Skin of body (tissue), 2 donors: Measurements from ENCODE around the gene LSAMP.

- RAMPAGE, long total RNA: no peak
Measured at GRCh38 chr3:113677088-113677572, 19.3 kb downstream of the USF3 start.

DNA sequence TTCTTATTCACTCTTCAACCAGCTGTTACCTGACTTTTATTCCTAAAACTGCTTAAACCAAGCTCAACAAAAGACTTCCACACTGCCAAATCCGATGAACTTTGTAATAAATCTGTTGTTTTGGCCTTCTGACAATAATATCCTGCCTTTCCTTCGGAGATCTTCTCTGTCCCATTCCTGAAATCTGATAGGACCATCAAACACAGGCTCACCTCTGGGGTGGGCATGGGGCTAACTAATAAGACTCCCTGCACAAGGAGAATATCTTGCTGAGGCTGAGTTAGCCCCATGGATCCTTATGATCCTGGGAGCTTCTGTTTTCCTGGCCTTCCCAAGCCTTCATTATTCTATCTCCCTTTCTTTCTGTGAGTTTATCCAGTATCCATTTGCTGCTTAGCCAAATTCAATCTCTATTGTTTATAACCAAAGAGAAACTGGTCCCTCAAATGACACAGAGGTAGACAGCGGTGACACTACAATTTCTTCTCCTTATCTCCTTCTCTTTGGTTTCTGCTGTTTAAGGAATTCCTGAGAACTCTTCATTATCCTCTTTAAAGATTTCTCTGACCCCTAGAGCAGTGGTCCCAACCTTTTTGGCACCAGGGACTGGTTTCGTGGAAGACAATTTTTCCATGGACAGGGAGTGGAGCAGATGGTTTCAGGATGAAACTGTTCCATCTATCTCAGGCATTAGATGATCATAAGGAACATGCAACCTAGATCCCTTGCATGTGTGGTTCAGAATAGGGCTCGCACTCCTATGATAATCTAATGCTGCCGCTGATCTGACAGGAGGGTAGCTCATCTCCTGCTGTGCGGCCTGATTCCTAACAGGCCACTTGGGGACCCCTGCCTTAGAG, 4.9 kb downstream of the USF3 start:
- RAMPAGE, long total RNA: no peak

- RAMPAGE, long total RNA: no peak
Measured at GRCh38 chr3:113718110-113719245, 22.0 kb upstream of the USF3 start.

- RAMPAGE, long total RNA: no peak
Measured at GRCh38 chr3:113746626-113746854, 295 bp upstream of the ATP6V1A start.

DNA sequence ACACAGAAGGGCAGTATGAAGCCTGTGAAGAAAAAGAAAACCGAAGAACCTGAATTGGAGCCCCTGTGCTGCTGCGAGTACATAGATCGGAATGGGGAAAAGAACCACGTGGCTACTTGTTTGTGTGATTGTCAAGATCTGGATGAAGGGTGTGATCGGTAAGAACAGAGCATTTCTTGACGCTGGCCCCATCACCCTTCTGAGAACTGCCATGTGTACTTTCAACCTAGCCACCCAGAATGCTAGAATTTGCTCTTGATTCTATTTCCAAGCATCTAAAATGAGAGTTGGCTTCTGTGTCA, 944 bp downstream of the ZDHHC23 start:
- RAMPAGE, long total RNA: no peak

GRCh38 chr3:114057324-114057808, 829 bp downstream of the QTRT2 start:
- RAMPAGE, long total RNA: no peak

GRCh38 chr3:114152417-114153201, 26.2 kb downstream of the DRD3 start:
- RAMPAGE, long total RNA: no peak

GRCh38 chr3:114318825-114320049, 25.4 kb downstream of the TIGIT start:
- RAMPAGE, long total RNA: no peak

DNA sequence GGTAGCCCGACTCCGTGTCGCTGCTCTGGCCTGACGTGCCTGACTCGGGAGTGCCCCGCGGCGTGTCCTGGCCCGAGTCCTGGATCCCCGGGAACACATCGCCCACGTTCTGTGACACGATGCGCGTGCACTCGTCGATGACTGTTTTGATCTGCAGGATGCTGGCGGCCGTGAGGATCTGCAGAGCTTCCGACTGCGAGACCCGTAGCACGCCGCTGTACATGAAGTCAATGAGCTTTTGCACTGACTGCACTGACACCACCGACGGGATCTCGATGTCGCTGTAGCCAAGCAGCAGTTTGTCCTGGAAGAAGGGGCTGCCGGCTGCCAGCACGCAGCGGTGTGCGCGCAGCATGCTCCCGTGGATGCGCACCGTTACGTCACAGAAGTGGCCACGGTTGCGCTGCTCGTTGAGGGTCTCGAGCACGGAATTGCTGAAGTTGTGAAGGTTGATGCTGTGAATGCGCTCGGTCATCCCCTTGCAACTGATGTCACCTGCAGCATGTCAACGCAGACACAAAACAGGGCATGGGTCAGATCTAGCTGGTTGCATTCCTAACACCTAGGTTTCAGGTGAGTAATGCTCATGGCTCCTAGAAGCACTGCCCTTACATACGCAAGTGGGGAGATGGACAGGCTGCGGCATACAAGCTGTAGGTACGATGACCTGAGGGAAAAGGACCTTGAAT, 57.7 kb downstream of the TIGIT start:
- RAMPAGE, long total RNA: no peak

DNA sequence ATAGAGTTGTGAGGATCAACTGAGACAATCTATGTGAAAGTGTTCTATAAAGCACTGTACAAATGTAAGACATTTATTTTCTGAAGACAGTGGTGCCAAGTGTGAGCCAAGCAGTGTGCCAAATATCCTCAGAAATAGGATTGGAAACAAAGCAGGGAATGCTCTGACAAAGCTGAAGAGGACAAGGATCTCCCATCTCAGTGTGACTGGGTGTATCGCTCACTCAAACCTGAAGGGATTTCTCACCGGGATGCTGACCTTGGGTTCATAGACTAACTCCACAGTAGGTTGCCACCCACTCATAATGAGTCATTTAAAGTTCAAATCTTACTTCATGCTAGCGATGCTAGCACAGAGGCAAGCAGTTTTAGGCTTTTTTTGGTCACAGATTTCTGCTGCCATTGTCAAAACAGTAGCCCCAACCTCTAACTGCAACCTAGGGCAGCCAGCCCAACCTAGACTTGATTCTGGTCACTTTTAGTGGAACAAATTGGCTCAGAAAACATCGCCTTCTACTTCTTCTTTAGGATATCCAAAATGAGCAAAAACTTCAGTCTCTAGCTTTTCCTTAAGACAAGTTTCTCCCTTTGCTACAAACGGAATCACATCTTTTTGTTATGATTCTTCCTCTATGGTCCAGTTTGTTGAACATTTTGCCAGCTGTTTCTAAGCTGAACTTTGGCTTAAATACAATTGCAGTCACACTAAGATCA, 118.6 kb downstream of the TIGIT start:
- RAMPAGE, long total RNA: no peak

- RAMPAGE, long total RNA: no peak
Measured at GRCh38 chr3:114455367-114455874, 161.6 kb downstream of the TIGIT start.

DNA sequence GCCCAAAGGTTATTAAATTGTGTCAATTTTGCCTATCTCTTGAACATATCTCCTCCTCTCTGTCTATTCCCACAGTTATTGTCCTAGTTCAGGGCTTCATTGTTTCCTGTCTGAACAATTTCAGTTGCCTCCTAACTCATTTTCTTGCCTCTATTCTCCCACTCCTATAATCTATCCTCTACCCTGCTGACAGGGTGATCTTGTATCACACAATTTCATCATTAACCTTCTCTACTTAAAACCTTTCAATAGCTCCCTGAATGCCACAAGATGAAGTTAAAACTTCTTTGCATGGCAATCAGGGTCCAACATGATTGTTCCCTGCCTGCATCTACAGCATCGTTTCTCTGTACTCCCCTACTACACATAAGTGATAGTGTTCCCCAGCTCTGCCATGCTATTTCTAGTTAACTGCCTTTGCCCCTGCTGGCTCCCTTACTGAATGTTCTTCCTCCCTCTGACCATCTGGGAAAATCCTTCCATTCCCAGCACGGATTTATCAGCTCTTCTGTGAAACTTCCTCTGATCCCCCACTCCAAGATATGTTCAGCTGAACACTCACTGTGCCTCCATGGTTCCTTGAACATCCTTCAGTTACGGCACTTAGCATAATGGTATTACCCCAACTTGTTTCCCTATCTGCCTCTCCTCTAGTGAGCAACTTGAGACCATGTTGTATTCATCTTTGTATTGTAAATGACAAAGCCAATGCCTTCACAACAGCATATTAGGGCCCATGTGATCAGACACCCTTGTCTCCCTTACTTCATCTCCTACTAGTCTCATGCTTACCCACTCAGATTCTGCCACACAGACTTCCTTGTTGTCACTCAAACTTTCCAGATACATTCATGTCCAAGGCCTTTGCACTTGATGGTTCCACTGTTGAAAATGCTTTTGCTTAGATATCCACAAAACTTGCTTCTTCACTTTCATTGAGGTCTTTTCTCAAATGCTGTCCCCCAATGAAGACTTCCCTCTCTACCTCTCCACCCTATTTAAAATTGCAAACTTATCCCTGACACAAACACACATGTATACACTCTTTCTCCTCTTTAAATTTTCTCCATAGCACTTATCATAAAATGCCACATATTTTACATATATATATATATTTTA, 323.4 kb downstream of the TIGIT start:
- RAMPAGE, long total RNA: no peak

- RAMPAGE, long total RNA: no peak
Measured at GRCh38 chr3:114623918-114624853, 330.4 kb downstream of the TIGIT start.

DNA sequence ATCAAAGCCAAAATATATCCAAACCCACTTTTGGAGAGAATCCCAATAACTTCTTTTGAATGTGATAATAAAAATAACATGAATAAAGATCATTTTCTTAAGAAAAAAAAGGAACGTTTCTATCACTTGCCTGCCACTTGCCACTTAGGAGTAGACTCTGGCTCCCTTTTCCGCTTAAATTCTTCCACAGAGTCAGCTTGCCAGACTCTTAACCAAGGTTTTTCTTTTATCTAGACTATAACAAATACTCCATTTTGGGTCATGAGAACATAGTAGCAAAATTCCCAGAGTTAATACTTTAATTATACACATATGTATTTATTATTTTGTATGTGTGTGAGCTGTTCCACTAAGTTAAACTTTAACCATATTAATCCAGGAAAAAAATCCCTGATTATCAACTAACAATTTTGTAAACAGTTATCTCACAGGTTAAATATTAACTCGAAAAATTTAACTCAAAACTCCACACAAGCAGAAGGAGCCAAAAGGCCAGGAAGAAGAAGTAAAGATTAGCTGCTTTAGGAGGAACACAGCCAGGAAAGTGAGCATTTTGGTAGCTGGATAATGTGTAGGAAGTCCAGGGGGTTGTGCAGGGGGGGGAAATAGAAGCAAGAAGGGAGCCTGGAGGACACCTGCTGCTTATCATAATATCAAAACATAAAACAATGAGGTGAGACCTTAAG, 424.9 kb downstream of the TIGIT start:
- RAMPAGE, long total RNA: no peak

- RAMPAGE, long total RNA: no peak
Measured at GRCh38 chr3:114756853-114757312, 390.2 kb downstream of the ZBTB20 start.

GRCh38 chr3:116254453-116254855, 190.8 kb downstream of the LSAMP start:
- RAMPAGE, long total RNA: no peak

- RAMPAGE, long total RNA: no peak
Measured at GRCh38 chr3:116444794-116446076, at the start of gene LSAMP. Gene LSAMP, minus strand, starts transcription at chr3:116445487.

DNA sequence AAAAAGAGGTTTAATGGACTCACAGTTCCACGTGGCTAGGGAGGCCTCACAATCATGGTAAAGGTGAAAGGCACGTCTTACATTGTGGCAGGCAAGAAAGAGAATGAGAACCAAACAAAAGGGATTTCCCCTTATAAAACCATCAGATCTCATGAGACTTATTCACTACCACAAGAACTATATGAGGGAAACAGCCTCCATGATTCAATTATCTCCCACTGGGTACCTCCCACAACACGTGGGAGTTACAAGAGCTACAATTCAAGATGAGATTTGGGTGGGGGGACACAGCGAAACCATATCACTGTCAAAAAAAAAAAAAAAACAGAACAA, 224.8 kb downstream of the IGSF11 start:
- RAMPAGE, long total RNA: no peak

DNA sequence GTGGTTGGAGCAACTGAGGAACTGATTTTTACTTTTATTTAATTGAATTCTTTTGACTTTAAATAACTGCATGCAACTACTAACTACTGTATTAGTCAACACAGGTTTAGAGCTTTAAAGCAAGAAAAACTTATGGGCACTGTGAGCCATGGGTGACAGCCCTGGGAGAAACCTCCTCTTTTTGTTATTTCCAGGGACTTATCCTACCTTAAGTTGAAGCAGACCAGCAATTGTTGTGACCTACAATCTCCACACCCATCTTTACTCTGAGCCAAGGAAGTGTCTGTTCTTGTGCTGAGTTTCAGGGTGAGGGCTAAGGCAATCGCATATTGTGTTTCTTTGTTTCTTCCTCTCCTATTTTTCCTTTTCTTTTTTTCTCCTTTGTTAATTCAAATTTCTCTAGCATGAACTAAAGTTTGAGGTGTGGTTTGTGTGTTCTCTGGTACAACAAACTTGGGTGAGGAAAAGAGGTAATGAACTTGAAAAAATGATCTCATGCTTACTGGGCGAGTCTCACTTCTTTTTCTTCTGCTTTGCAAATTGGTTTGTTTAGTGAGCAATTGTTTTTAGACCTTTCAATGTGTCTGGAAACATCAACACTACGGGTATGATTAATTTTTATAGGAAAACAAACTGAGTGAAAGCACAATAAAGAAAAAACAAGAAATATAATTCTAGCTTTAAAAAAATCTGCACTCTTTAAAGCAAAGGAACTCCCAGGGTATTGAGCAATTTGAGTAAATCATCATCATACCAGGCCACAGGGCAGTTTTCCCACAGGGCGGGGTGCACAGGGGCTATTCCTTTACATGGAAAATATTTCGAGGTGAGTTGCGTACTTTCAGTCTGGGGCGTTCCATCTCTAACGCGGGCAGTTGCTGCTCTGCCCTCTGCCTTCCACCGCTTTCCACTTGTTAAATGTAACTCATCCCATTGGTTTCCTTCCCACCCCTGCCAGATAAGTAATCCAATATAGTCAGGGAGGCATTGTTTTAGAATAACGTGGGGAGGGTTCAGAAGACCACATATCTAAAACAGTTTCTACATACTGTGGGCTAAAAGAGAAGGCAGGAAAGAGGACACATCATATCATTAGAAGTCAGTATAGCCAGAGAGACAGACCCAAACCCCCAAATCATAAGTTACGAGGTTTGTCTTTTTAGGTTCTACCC, 2.8 kb downstream of the UPK1B start:
- RAMPAGE, long total RNA: no peak

GRCh38 chr3:119279822-119280312, 14.3 kb upstream of the ARHGAP31 start:
- RAMPAGE, long total RNA: no peak